SK-MEL-5 (cell line): ENCODE measurements around a stretch of chr9.

GRCh38 chr9:94971379-94971737, 244.9 kb downstream of the AOPEP start:
RAMPAGE:
- cytosol, long total RNA: no peak
- long total RNA: no peak
- nucleus, long total RNA: no peak

RAMPAGE:
- cytosol, long total RNA: no peak
- long total RNA: no peak
- nucleus, long total RNA: no peak
Observed at GRCh38 chr9:94971738-94972300, 245.3 kb downstream of the AOPEP start.

DNA sequence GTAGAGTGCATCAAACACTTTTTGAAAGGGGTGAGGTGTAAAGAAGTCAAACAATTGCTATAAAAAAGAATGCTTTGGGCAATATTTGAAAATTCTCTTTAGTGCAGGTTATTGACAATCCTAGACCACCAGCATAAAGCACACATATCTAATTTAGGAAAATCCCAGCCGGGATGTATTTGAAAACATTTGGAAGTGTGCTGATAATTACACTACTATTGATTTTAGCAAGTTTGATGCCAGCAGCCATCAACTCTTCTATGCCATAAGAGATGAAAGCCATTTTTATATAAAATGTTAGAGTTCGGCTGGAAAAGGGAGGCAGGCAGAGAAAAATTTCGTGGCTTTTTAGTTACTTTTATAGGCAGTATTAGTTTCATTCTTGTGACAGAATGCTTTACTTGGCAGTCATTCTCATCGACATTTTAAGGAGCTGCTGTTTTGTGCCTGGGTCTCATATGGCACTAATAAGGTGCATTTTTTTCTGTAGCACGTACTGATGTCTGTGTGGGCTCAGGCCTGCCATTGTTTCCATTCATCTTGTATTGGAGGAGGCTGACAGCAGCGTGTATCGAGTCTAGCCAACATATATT, 285.7 kb downstream of the AOPEP start:
RAMPAGE:
- cytosol, long total RNA: no peak
- long total RNA: no peak
- nucleus, long total RNA: no peak

RAMPAGE:
- cytosol, long total RNA: no peak
- long total RNA: no peak
- nucleus, long total RNA: no peak
Observed at GRCh38 chr9:95018209-95019347, 292.1 kb downstream of the AOPEP start.

GRCh38 chr9:95030288-95030866, 287.1 kb downstream of the FANCC start:
RAMPAGE:
- cytosol, long total RNA: no peak
- long total RNA: no peak
- nucleus, long total RNA: no peak

GRCh38 chr9:95036623-95037252, 280.8 kb downstream of the FANCC start:
RAMPAGE:
- cytosol, long total RNA: no peak
- long total RNA: no peak
- nucleus, long total RNA: no peak

DNA sequence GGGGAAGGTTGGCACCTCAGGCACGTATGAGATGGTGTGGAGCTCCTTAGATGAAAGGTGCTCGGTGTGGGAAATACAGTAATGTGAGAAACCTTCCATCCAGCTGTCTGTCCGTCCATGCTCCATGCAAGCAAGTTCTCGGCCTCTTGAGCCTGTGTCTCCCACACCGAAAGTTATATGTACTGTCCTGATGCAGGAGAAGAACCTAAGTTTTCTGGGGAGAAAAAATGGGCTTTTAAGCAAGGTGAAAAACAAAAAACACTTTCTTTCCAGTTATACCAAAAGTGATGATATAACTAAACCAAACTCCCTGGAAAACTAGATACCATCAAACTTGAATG, 279.6 kb downstream of the FANCC start:
RAMPAGE:
- cytosol, long total RNA: no peak
- long total RNA: no peak
- nucleus, long total RNA: no peak

DNA sequence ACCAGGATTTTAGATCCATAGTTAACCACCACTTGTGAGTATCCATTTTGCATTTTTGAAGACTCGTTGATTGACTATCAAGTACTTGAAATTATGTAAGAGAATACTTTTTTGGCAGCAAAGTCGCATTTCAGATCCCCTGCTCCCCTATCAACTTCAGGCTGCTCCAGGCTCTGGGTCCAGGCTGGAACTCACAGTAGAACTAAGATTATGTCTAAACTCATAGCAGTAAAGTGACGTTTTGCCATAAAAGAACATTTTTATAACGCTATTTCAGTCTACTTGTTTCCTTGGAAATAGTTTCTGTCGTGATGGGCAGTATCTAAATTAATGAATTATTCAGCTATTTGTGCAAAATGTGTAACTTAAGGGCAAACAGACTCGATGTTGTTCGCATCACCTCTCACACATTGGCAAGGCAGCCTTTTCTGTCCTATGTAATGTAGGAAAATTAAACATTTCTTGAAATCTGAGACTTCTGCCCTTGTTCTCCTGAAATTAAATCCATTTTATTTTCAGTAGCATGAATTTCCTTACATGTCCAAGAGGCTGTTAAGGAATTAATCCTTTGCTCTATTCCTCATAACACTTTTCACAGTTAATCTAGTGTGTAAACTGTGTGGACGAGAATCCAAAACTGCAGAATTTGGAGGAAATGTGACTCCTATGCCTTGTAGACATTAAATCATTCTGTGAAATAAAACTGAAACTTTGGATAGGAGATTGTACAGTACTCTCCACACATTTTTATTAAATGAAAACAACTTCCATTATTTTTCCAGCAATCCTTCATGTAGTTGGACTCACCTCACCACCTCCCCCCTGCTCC, 267.5 kb downstream of the FANCC start:
RAMPAGE:
- cytosol, long total RNA: no peak
- long total RNA: no peak
- nucleus, long total RNA: no peak

GRCh38 chr9:95055652-95056672, 261.5 kb downstream of the FANCC start:
RAMPAGE:
- cytosol, long total RNA: no peak
- long total RNA: no peak
- nucleus, long total RNA: no peak

RAMPAGE:
- cytosol, long total RNA: no peak
- long total RNA: no peak
- nucleus, long total RNA: no peak
Observed at GRCh38 chr9:95070409-95071043, 247.0 kb downstream of the FANCC start.

DNA sequence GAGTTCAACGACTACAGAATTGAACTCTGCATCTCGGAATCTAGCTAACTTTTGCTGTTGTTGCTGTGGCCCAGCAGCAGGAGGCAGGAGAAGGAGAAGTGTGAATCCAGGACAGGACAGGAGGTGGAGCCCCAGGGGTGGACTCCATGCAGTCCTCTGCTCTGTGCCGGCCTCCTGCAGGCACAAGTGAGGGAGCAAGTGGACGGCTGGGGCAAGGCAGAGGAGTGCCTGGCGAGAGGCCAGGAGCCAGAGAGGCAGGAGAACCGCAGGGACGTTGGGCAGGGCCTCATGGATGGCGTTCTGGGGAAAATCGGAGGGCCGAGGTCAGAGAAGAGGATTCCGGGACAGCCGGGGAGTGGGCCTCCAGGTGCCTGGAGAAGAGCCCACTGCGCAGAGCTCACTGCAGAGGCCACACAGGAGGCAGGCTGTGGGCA, 214.1 kb downstream of the FANCC start:
RAMPAGE:
- cytosol, long total RNA: no peak
- long total RNA: no peak
- nucleus, long total RNA: no peak

RAMPAGE:
- cytosol, long total RNA: no peak
- long total RNA: no peak
- nucleus, long total RNA: no peak
Observed at GRCh38 chr9:95116585-95117460, 200.7 kb downstream of the FANCC start.

DNA sequence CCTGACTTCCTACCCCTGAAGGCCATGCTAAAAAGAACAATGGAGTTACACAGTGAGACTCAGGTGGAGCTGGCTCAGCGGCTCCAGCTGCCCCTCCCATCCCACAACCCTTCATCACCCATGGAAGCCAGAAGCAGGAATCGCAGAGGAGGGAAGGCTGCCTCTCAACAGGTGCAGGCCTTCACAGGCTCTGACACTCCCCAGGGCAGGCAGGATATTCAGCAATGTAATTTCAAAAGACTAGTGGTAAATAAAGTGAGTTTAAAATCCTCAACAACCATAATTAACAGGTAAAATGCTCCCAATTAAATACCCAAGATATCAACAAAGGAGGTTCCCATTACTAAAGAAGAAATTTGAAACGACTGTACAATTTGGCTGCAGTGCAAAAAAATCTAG, 67.4 kb downstream of the FANCC start:
RAMPAGE:
- cytosol, long total RNA: no peak
- long total RNA: no peak
- nucleus, long total RNA: no peak

RAMPAGE:
- cytosol, long total RNA: no peak
- long total RNA: no peak
- nucleus, long total RNA: no peak
Observed at GRCh38 chr9:95426568-95427182, 82.4 kb downstream of the PTCH1 start.

RAMPAGE:
- cytosol, long total RNA: no peak
- long total RNA: no peak
- nucleus, long total RNA: no peak
Observed at GRCh38 chr9:95512602-95513454, 3.8 kb upstream of the PTCH1 start.

DNA sequence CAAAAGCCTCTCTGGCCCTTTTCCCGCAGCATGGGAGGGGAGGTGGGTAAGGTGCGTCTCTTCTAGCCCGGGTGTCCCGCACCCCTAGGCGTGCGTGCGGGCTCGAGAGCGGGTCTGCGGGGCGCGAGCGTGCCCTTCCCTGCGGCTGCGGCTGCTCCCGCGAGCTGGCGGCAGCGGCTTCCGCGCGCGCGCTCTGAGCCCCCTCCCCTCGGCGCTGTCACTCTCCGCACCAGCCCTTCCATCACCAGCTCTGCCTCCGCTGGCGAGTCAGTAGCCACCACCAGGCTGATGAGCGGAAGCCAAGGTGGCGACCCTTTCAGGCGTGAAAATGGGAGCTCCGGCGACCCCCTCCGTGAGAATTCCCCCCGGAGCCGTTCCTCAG, 6.7 kb upstream of the PTCH1 start:
RAMPAGE:
- cytosol, long total RNA: no peak
- long total RNA: no peak
- nucleus, long total RNA: no peak

DNA sequence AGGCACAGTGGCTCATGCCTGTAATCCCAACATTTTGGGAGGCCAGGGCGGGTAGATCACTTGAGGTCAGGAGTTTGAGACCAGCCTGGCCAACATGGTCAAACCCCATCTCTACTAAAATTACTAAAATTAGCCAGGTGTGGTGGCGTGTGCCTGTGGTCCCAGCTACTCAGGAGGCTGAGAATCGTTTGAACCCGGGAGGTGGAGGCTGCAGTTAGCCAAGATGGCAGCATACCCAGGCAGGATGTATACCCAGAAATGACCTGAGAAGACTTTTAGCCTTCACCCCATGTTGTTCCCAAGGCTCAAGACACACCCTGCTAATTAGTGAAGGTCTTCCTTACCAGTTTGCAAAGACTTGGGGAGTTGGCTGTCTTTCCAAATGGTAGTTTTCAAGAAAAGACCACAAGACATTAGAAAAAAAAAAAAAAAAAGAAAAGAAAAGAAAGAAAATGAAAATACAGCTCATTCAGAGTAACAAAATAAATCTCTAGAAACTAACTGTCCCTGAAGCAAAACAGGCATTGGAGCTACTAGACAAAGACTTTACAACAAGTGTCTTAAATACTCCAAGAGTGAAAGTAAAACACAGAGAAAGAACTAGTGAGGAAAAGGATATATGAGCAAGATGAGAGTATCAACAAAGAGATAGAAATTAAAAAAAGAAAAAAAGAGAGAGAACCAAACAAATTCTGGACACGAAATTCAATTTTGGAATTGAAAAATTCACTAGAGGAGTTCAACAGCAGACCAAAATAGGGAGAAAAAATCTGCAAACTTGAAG, 73.1 kb downstream of the ERCC6L2 start:
RAMPAGE:
- cytosol, long total RNA: no peak
- long total RNA: no peak
- nucleus, long total RNA: no peak

DNA sequence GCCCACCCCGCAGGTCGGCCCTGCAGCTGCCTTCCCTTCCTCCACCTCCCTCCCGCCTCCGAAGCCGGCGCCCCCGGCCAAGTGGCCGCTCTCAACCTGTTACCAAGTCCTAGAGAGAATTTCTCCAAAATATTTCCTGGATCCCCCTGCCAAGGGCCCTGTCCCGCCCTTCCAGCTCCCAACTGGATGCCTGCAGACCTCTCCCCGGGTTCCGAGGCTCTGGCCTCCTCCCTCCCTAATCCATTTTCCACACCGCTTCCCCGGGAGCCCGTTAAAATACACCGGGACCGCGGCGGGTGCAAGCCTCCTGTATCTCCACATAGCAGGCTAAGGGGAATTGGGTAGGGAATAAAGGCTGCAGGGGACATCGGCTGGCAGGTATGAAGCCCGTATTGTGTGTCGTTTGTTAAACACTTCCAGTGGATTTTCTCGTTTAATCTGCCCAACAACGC, 146.5 kb downstream of the ERCC6L2 start:
RAMPAGE:
- cytosol, long total RNA: no peak
- long total RNA: no peak
- nucleus, long total RNA: no peak

DNA sequence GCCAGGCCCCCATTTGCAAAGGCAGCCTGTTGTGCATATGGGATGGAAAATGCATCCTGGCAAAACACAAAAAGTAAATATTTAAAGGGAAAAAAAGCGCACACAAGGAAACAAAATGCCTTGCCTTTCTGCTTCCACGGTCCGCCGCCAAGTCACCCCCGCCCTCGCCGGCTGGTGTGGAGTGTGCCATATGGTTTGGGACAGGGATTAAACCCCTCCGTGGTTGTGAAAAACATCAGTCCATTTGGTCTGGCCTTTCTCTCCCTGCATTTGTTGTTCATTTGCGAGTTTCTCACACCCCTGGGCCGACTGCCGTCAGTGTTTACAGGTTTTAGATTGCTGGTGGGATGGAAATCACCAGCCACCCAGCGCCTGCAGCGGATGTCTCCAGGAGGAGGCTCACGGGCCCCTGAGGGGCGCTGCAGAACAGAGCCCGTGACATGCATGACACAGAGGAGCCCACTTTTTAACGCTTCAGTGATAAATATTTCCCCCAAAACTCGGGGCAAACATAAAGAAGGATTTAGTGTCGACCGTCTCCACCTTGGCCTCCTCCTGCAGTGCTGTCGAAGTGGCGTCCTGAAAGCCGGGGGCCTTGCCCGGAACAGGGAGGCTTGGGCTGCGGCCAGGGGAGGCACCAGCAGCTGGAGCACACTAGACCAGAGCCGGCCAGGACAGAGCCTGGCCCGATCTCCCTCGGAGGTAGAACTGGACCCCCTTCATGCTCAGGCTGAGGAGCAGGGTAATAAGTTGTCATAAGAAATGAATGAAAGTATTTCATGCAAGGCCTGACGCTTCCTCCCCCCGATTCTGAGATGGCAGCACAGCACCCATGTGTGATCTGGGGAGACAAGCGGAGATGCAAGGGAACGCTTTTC, 161.4 kb downstream of the HSD17B3 start:
RAMPAGE:
- cytosol, long total RNA: no peak
- long total RNA: no peak
- nucleus, long total RNA: no peak

GRCh38 chr9:96177084-96177968, 124.7 kb downstream of the HSD17B3 start:
RAMPAGE:
- cytosol, long total RNA: no peak
- long total RNA: no peak
- nucleus, long total RNA: no peak